ENCODE results near the genes ZNF227, ZNF235 and CEACAM19.

DNA sequence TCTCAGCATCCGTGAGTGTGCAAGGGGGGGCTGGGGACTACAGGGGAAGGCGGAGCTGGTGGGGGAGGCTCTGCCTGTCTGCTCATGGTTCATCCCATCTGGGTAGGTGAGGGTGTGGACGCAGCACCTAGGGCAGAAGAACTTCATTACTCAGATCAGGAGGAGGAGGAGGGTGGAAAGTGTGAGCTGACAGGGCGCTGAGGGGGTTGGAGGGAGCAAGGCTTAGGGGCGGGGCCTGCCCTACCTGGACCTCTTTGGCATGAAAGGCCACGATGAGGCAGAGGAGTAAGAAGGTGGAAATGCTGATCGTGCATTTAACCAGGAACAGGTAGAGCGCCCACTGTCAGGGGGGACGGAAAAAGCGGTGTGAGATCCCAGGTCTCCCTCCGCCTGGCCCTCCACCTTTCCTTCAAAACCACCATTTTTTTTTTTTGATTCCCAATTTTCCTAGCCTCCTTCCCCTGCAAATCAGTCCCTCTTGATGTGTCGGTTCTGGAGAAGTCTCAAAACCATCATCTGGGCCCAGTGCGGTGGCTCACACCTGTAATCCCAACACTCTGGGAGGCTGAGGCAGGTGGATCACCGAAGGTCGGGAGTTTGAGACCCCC, 4.4 kb downstream of the KCNN4 start:
- RRBS, result no CpG with 5 or more reads among the region's 15 CpGs

DNA sequence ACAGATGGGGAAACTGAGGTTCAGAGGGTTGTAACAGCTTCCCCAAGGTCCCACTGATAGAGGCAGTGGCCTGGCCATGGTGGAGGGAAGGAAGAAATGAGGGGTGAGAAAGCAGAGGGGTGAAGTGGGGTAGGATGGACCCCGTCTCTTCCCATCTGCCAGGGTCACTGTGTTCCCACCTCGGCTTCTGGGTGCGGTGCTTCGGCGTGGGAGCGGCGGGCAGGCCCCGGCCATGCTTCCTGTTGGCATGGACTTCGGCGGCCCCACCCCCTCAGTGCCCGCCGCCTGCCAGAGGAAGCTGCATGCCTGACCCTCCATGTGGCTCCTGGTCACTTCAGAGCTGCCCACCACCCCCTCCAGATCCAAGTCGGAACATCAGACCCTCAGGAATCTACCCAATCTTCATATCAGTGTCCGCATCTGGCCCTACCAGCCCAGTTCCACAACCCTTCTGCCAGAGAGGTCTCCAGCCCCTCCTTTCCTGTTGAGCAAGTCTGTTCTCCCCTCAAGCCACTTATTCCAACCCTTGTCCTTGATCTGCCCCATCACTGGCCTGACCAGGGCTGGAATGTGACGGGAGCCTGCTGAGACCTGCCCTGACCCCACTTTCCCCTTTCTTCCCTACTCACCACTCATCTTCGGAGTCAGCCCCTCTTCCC, 1.6 kb downstream of the KCNN4 start:
- RRBS, result no CpG with 5 or more reads among the region's 16 CpGs

DNA sequence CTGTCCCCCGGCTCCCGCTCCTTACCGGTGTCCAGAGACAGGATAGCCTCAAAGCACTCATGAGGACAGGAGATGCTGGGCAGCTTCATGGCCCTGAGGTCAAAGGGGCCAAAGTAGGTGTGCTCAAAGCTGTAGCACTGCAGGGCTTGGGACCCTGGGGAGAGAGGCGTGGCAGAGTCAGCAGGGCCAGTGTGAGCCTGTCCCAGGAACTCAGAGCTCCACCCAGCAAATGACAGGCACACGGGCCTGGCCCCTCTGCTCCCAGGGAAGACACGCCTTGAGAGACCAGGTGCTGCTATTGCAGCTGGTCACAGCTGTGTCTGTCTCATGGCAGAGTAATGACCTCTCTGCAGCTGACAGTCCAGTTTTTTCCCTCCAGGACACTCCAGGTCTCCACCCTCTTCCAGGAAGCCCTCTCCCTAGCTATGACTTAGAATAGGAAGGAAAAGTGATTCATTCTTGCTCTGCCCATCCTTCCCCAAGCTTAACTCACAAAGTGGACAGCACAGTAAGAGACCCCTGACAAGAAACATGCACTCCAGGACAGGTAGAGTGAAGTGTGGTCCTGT, 2.5 kb downstream of the LYPD5 start:
- RRBS, result no CpG with 5 or more reads among the region's 6 CpGs

GRCh38 chr19:43812502-43813082, 10.3 kb upstream of the LYPD5 start:
- RRBS, result no CpG with 5 or more reads among the region's 7 CpGs

DNA sequence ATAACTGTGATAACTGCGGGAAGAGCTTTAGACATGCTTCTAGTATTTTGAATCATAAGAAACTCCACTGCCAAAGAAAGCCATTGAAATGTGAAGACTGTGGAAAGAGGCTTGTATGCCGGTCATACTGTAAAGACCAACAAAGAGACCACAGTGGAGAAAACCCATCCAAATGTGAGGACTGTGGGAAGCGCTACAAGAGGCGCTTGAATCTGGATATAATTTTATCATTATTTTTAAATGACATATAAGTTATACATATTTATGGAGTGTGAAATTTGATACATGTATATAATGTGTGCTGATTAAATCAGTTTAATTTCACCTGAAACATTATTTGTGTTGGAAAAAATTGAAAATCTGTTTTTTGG, 7.6 kb downstream of the ZNF222 start:
- RRBS, result no CpG with 5 or more reads among the region's 4 CpGs

GRCh38 chr19:44100460-44101200, 6.5 kb downstream of the ZNF224 start:
- RRBS, result no CpG with 5 or more reads among the region's 5 CpGs

- RRBS, result no CpG with 5 or more reads among the region's 6 CpGs
Measured at GRCh38 chr19:44176837-44177357, 12.0 kb downstream of the ZNF226 start.

- RRBS, result no CpG with 5 or more reads among the region's 7 CpGs
Measured at GRCh38 chr19:44177746-44179039, 13.3 kb downstream of the ZNF226 start.

DNA sequence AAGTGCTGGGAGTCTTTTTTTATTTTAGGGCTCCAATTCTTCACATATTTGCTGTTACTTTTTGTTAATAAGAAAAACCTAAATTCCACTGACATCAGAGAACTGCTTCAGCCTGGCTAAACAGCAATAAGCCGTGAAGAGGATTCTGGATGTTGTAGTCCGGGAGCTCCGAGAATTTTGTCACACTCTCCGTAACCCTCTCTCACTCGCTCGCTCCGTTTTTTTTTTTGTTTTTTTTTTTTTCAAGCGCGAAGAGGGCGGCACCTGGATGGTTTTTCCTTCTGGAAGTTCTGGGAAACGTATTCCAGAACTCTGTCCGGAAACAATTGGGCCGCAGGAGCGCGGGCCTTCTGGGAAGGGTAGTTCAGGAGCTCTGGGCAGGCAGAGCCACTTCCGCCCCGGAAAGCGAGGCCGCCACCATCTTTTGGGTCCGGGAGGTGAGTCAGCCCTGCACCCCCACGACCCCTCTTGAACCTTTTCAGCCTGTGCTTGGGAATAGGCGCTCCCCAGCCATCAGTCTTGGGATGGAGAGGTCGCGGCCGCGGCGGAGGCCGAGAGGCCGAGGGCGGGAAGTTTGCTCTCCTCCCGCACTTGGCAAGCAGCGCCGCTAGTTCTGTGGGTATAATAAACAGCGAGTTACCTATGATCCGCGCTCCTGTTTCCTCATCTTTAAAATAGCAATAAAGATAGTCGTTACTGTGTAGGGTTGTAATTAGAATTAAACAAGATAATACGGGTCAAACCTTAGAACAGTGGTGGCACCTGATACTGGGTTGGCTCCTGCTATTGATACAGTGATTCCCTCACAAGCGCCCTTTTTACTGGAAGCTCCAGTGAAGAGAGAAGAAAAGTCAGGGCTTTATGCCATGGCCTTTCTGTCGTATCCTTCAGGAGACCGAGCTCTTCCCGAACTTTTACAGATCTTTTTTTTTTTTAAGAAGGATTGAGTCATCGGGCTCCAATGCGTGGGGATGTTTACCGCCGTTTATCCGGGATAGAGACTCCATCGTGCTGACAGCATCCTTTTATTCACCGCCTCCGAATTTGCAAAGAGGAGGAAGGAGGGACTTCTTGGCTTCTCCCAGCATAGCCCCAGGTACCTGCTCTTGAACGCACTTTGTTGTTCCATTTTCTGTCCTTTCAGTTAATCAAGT, at the start of gene ZNF227:
Gene ZNF227, plus strand, starts transcription at position 384 of the 1,154 bp plus-strand sequence.
- RRBS, result 8% methylated on average over 6 of the region's 51 CpGs

DNA sequence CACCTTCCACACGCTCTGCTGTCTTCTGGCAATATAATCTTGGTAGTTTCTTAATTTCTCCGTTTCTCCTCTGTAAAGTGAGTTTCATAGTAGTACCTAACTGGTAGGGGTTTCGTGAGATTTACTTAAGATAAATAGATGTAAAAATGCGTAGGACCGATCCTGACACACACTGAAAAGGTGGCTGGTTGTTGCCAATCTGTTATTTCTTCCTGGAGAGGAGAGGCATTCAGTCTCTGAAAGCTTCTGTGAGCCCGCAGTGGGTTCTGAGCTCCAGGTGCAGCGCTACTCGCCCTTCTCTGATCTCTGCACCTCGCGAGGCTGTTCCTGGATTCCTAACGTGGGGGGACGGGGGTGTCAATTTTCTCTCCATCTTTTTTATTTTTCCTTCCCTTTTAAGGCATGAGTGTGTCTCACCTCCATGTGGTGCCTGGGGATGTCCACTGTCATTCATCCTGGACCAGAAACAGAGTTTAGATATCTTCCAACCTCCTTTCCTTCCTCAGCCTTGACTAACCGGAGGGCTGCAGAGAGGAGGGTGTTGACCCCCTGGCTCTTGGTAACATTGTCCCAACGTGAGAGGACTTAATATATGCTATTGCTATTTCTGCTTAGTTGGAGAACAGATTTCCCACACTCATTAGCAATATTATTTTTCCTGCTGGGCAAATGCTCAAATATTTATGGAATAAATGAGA, 630 bp downstream of the ZNF233 start:
- RRBS, result no CpG with 5 or more reads among the region's 14 CpGs

DNA sequence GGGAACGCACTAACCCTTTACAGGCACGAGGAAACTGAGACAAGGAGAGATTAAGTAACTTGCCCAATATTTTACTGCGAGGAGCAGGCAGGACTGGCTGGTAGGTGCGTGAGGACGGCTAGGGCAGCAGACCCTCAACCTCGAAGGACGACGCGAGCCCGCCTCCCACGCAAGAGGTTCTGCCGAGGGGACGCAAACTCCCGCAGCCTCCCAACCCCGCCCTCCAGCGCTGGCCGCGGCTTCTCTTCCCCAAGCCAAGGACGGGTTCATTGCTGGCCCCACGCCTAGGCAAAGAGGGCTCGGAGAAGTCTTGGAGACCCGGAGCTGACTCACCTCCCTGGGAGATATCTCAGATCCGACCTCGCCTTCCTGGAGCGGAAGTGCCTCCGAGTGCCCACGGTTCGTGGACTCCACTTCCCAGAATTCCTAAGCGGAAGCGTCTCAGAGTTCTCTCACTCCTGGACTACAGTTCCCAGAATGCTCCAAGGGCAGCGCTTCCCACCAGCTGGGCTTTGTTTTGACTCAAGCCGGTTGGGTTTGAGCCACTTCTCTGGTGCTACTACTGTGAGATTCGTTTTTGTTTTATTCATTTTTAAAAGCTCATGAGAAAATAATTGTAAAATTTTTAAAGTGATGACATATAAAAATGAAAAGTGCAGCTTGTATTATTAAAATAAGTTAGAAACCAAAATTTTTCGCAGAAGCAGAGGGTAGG, at the start of gene ZNF235:
Gene ZNF235, minus strand, starts transcription at position 388 of the 715 bp plus-strand sequence.
- RRBS, result no CpG with 5 or more reads among the region's 34 CpGs

- RRBS, result no CpG with 5 or more reads among the region's 1 CpG
Measured at GRCh38 chr19:44658017-44658260, 13.3 kb upstream of the CEACAM19 start.

GRCh38 chr19:44671149-44671562, at the start of gene CEACAM19:
Gene CEACAM19, plus strand, starts transcription at chr19:44671482.
- RRBS, result no CpG with 5 or more reads among the region's 8 CpGs

DNA sequence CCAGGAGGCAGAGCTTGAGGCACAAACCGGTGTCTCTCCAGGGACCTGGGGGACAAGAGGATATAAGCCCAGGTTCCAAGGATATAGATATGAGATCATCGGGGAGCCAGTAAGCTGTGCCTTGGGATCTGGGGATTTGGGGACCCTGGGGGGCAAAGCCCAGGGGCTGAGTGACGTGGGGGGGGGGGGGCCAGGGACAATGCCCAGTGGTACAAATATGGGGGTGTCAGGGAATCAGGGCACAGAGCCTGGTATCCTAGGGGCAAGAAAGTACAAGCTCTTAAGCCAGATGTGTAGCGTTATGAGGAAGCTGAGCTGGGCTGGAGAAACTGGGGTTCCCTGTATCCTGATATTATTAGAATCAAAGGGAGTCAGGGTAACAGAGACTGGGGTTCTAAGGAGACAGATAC, 605 bp downstream of the BCL3 start:
- RRBS, result 69% methylated on average over 1 of the region's 4 CpGs

GRCh38 chr19:44809472-44810403, 835 bp downstream of the BCAM start:
- RRBS, result no CpG with 5 or more reads among the region's 11 CpGs

DNA sequence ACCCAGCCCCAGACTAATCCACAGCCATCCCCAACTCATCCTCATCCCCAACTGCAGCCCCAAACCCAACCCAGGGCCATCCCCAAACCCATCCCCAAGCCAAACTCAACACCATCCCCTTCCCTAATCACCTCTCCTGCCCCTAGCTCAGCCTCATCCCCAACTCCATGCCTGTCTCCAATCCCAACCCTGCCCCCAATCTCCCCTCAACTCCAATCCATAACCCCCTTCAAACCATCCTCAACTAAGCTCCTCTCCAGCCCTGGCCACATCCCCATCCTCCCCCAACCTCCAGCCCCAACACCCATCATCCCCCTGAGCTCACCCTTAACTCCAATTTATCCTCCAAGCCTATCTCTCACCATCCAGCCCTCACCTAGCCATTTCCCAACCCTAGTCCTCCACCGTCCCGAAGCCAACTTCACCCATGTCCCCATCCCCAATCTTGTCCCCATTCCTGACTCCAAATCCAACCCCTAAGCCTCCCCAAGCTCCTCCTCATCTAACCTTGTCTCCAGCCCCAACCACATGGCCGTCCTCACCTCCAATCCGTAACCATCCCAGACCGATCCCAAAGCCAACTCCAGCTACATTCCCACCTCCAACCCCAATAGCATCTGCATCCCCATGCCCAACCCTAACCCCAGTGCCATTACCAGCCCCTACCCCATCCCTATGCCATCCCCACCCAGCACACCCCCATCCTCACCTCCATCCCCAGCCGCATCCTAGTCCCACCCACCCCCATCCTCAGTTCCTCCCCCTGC, 11.2 kb downstream of the BCAM start:
- RRBS, result no CpG with 5 or more reads among the region's 6 CpGs

DNA sequence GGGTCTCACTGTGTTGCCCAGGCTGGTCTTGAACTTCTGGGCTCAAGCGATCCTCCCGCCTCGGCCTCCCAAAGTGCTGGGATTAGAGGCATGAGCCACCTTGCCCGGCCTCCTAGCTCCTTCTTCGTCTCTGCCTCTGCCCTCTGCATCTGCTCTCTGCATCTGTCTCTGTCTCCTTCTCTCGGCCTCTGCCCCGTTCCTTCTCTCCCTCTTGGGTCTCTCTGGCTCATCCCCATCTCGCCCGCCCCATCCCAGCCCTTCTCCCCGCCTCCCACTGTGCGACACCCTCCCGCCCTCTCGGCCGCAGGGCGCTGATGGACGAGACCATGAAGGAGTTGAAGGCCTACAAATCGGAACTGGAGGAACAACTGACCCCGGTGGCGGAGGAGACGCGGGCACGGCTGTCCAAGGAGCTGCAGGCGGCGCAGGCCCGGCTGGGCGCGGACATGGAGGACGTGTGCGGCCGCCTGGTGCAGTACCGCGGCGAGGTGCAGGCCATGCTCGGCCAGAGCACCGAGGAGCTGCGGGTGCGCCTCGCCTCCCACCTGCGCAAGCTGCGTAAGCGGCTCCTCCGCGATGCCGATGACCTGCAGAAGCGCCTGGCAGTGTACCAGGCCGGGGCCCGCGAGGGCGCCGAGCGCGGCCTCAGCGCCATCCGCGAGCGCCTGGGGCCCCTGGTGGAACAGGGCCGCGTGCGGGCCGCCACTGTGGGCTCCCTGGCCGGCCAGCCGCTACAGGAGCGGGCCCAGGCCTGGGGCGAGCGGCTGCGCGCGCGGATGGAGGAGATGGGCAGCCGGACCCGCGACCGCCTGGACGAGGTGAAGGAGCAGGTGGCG, 2.8 kb downstream of the APOE start:
- RRBS, result 90% methylated on average over 8 of the region's 75 CpGs

GRCh38 chr19:45039965-45040823, 1.3 kb downstream of the CLASRP start:
- RRBS, result no CpG with 5 or more reads among the region's 20 CpGs

DNA sequence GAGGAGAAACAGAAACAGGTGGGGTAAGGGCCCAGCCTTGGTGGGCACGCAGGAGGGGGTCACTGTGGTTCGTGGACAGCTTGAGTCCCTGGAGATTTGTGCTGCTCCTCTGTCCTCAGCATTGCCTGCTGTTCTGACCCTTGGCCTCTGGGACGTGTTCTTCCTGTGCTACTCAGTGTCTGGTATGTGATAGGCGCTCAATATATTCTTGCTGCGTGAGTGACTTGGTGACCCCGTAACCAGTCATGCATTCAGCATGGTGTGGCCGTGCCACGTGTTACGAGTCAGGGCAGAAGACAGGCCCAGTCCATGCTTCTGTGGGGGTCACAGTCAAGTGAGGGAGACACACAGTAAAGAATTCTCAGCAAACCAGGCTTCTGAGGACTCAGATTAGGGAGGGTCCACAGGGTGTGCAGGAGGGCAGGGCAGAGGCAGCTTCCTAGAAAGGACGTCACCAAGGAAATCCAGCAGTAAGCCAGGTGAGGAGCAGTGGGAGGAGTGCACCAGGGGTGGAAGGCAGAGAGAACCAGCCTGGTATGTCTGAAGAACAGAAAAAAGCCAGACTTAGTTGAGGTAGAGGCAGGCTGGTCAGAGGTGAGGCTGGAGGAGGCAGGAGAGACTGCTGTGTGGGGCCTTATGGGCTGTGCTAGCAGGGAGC, 7.9 kb downstream of the PPP1R37 start:
- RRBS, result no CpG with 5 or more reads among the region's 10 CpGs

- RRBS, result no CpG with 5 or more reads among the region's 20 CpGs
Measured at GRCh38 chr19:45166623-45167480, 6.1 kb upstream of the NKPD1 start.

All from Jurkat, Clone E6-1 (cell line).